ENCODE measurements around a stretch of chr22.

DNA sequence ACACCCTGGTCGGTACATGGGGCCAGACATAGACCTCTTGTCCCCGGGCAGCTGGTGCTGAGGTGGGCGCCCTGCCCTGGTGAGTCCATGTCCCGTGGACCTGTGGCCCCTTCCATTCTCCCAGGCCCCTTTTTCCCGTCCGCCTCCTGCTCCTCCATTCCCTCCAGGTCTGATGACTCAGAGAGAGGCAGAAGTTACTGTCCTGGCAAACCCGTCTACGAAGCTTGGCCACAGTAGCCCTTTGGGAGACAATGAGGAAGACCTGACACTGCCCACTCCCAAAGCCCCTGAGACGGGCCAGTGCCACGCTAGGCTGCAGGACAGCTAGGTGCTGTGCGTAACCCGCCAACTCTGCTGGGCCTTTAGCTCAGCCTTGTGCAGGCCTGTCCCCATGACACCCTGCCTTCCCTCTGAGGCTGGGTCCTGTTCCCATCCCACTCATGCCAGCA lies 11.4 kb downstream of the CELSR1 start:
- PRO-cap: no peak
- RAMPAGE, long total RNA, 3 experiments: no peak in any of the 3 experiments

- PRO-cap: no peak
- RAMPAGE, long total RNA, 3 experiments: no peak in any of the 3 experiments
Measured at GRCh38 chr22:46547185-46547798, 9.9 kb upstream of the CELSR1 start.

- PRO-cap: no peak
- RAMPAGE, long total RNA, 3 experiments: no peak in any of the 3 experiments
Measured at GRCh38 chr22:46548793-46549171, 11.4 kb upstream of the CELSR1 start.

- PRO-cap: no peak
- RAMPAGE, long total RNA, 3 experiments: no peak in any of the 3 experiments
Measured at GRCh38 chr22:46581505-46582353, 38.5 kb upstream of the GRAMD4 start.

GRCh38 chr22:46598661-46599017 lies 21.5 kb upstream of the GRAMD4 start:
- PRO-cap: no peak
- RAMPAGE, long total RNA, 3 experiments: no peak in any of the 3 experiments

DNA sequence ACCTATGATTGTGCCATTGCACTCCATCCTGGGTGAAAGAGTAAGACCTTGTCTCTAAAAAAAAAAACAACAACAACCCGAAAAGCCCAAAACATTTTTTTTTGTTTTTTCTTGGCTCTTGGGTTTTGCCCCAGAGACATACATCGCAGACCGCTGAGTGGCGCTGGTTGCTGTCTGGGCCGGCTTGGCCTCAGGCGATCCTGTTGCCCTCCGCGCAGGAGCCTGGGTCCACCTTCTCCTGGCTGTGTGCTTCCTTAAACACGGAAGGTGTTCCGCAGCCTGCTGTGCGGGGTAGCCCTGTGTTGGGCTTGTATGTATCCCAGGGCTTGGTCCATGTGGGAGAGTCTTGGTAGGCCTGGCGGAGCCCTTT lies 11.2 kb upstream of the GRAMD4 start:
- PRO-cap: no peak
- RAMPAGE, long total RNA, 3 experiments: no peak in any of the 3 experiments

DNA sequence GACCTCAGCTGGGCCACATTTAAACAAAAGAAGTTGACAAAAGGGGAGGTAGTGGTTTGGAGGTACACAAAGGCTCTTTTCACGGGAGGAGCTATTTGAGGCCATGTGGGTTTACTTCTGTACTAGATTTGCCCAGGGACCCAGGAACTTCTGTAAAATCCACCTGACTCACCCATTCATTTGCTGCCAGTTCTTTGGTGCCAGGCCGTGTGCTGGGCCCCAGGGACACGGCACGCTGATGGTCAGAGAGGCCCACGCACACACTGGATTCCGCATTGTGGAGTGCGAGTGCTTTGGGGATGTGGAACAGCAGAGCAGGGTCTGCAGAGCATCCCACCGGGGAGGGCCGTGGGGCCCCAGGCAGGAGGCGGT lies 10.8 kb upstream of the GRAMD4 start:
- PRO-cap: no peak
- RAMPAGE, long total RNA, 3 experiments: no peak in any of the 3 experiments

- PRO-cap: no peak
- RAMPAGE, long total RNA, 3 experiments: no peak in any of the 3 experiments
Measured at GRCh38 chr22:46625830-46626513, 5.8 kb downstream of the GRAMD4 start.

- PRO-cap: no peak
- RAMPAGE, long total RNA, 3 experiments: no peak in any of the 3 experiments
Measured at GRCh38 chr22:46661209-46662041, 41.2 kb downstream of the GRAMD4 start.

DNA sequence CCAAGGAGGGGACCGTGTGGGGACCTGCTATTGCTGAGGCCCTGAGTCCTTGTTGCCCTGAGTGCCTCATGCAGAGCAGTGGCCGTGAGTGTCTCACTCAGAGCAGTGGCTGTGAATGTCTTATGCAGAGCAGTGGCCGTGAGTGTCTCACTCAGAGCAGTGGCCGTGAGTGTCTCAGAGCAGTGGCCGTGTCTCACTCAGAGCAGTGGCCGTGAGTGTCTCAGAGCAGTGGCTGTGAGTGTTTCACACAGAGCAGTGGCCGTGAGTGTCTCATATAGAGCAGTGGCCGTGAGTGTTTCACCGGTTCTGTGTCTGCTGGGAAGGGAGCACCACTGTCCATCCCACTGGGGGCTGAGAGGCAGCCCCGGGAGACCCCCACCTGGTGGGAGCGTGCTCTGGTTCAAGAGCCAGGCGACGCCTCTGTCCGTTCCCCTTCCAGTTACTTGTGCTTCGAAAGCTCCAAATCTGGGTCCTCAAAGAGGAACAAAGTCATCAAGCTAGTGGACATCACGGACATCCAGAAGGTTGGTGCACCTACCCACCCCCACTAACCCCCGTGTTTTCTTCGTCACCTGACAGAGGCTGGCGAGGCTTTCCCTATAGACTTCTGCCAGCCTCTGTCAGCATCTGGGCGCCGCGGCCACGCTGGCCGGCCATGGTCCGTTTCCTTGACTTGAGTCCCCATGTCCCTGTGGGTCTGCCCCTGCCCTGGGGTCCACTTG lies 55.0 kb downstream of the GRAMD4 start:
- PRO-cap: no peak
- RAMPAGE, long total RNA, 3 experiments: no peak in any of the 3 experiments

DNA sequence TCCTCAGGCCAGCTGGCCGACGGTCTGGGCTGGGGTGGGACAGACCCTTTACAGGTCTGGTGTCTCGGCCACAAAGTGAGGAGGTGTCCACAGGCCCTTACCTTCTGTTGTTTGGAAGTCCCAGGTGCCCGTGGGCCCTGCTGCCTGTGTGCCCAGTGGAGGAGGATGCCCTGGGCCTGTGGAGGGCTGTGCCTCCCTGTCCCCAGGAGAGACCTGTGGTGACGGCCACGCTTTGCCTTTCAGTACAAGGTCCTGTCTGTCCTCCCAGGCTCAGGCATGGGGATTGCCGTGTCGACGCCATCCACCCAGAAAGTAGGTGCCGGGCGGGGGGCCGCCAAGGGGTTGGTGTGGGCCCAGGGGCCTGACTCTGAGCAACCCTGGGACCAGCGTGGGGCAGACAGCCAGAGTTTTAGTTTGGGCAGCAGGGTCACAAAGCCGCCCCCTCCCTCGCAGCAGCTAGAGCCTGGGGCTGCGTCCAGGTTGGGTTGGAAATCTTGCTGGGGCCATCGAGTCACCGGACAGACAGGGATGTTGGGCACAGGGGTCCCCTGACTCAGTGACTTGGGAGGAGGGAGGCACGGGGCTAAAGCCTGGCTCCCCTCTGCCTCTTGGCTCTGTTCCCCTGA lies 56.3 kb downstream of the GRAMD4 start:
- PRO-cap: no peak
- RAMPAGE, long total RNA, 3 experiments: no peak in any of the 3 experiments

GRCh38 chr22:46736621-46737198 lies 1.3 kb downstream of the CERK start:
- PRO-cap: no peak
- RAMPAGE, long total RNA, 3 experiments: no peak in any of the 3 experiments

DNA sequence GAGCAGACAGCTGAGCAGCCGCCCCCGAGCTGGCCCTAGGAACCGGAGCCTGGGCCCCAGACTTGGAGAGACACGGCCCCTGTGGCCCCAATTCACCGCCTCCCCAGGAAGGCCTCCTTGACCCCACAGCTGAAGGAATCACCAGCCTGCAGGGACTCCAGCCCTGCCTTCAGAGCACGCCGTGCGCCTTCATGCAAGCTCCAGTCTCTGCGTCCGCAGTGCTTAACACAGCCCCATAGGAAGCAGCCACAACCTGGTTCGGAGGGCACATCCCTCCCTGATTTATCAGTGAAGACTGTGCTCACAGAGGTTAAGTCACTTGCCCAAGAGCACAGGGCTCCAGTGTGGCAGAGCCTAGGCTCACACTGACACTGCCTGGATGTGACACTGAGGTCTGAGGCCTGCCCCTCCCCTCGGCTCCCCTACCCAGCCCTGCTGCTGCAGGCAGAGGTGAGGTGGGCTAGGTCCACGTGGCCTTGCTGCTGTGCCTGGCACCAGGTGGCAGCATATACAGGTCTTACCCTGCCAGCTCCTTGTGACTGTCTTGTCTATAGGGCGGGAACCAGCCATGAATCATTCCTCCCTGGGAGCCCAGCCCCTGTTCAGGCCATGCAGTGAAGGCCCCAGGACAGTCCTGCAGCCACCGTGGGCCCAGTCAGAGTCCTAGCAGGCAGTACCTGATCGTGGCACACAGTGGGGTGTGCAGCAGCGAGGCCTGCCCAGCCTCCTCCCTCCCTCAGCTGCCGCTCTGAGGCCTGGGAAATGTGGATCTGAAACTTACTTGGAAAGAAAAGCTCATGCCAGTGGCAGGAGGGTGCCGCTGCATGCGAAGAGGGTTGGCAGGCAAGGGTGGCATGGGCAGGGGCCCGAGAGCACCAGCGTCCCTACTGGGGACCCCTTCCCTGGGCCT lies 1.0 kb upstream of the CERK start:
- PRO-cap: bidirectional peak, plus-strand start at position 605 of the sequence, minus-strand start at position 490 of the sequence
- RAMPAGE, long total RNA, 3 experiments: no peak in any of the 3 experiments

GRCh38 chr22:46758759-46759368 lies 3.6 kb upstream of the TBC1D22A start:
- PRO-cap: no peak
- RAMPAGE, long total RNA, 3 experiments: no peak in any of the 3 experiments

GRCh38 chr22:47117023-47117437 lies 354.6 kb downstream of the TBC1D22A start:
- PRO-cap: no peak
- RAMPAGE, long total RNA, 3 experiments: no peak in any of the 3 experiments

DNA sequence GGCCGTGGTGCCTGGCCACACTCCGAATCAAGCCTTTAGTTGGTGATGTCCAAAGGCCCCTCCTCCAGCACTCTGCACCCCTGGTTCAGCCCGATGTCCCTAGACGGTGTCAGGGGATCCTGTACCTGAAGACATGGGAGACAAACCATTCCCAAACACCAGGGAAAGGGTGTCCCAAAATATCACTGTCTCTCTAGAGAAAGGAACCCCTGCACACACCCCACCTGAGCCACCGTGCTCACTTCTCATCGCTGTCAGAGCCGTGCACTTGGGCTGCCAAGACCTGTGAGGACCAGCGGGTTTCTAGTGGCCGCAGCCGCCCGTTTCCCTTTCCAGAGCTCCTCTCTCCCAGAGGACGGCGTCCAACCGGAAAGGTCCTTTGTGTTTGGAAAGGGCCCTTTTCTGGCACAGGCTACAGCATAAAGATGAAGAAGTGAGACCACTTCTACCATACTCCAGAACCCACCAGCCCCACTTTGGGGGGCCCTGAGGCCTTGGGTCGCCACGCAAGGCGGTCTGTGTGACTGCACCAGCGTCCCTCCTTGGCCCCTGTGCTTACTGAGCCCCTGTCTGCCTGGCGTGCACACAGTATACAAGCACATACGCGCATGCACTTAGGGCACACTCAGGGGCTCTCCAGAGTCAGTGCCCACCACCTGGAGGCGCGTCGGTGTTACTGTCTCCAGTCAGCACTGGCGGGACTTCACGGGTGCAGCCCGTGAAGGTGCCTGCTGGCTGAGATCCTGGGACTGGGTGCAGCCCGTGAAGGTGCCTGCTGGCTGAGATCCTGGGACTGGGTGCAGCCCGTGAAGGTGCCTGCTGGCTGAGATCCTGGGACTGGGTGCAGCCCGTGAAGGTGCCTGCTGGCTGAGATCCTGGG lies 381.8 kb downstream of the TBC1D22A start:
- PRO-cap: no peak
- RAMPAGE, long total RNA, 3 experiments: no peak in any of the 3 experiments

- PRO-cap: no peak
- RAMPAGE, long total RNA, 3 experiments: no peak in any of the 3 experiments
Measured at GRCh38 chr22:47159102-47159902, 396.9 kb downstream of the TBC1D22A start.

- PRO-cap: no peak
- RAMPAGE, long total RNA, 3 experiments: no peak in any of the 3 experiments
Measured at GRCh38 chr22:47163885-47164975, 401.8 kb downstream of the TBC1D22A start.

GRCh38 chr22:47282366-47282752 lies 519.9 kb downstream of the TBC1D22A start:
- PRO-cap: no peak
- RAMPAGE, long total RNA, 3 experiments: no peak in any of the 3 experiments

- PRO-cap: no peak
- RAMPAGE, long total RNA, 3 experiments: no peak in any of the 3 experiments
Measured at GRCh38 chr22:47631322-47632454, 857.7 kb upstream of the TAFA5 start.